HT-29 (cell line): ENCODE results near the genes LRRC40 and MSH4.

DNA sequence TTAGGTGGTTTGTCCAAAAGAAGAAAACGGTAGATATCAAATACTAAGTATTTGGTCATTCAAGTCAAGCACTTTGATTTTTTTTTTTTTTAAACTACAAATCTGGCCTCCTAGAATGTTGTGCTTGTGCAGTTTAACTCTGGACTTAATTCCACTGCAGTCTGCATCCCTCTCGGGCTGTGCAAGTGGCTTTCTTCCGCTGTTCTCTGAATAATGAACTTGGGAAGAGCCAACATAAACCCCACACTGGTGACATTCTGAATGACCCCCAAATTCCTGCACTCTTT, 39.9 kb downstream of the GNG12 start:
- RAMPAGE, long total RNA: no peak

DNA sequence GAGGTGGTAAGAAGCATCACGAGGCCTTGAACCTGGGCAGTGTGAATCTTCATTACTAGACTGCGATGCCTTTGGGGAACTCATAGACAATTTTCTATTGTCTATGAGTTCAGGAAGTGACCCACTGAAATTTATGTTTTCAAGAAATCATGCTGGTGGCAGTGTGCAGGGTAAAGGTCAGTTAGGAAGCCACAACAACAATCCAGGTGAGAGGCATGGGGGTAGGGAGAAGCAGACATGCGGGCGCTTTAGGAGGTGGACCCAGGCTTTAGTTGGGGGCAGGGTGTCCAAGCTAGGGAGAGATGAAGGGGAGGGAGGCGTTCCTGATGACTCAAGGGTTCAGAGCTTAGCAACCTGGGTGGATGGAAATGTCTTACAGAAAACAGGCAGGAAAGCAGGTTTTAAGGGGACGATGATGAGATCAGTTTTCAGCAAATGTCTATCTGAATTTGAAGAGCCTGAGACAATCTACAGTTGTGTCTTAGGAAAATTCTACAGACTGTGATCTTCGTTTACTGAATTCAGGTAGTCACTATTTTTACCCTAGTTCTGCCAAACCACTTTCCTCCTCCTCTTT, 14.3 kb downstream of the GNG12 start:
- RAMPAGE, long total RNA: no peak

DNA sequence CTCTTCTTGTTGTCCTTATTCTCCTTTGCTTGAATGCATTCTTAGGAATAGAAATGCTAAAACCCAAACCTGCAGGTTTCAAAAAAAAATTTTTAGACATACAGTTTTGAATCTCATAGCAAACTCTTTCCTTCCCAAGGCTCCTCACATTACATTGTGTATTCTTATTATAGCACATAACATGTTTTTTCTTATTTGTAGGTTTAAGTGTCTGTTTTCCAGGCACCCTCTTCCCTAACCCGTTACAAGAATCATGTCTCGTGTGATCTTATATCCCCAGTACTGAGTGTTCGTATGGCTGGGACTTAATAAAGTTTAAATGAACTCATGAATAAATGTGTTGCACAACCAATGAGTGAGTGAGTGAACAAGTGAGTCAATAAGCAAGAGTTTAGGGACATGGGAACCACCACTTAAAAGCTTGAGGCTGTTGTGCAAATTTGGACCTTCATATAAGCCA, 41.0 kb downstream of the WLS start:
- RAMPAGE, long total RNA: no peak

- RAMPAGE, long total RNA: no peak
These were observed 304.4 kb upstream of the DEPDC1 start for GRCh38 chr1:68801311-68801741.

GRCh38 chr1:70205127-70206357, at the start of gene LRRC40:
Gene LRRC40 (minus strand): TSS chr1:70205579.
- RAMPAGE, long total RNA: start-site peak on the minus strand at chr1:70205558-70205565, 49 and 51 reads in 2 replicates

DNA sequence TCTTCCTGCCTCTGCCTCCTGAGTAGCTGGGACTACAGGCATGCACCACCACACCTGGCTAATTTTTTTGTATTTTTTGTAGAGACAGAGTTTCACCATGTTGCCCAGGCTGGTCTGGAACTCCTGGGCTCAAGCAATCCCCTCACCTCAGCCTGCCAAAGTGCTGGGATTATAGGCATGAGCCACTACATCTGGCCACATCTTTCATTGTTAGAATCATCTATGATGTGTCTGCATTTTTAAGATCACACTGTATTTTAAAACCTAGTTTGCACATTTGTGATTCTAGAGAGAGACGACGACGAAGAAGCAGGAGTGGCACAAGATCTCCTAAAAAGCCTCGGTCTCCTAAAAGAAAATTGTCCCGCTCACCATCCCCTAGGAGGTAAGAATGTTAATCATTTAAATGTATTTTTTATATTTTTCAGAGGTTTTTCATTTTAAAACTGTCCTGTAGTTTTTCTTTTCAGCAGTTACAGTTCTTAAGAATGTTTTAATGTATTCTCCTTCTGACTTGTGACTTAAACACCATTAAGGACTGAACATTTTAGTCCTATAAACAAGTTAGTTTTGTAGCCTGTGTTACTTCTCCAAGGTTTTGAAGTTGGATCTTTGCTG, 28.6 kb downstream of the SRSF11 start:
- RAMPAGE, long total RNA: no peak

DNA sequence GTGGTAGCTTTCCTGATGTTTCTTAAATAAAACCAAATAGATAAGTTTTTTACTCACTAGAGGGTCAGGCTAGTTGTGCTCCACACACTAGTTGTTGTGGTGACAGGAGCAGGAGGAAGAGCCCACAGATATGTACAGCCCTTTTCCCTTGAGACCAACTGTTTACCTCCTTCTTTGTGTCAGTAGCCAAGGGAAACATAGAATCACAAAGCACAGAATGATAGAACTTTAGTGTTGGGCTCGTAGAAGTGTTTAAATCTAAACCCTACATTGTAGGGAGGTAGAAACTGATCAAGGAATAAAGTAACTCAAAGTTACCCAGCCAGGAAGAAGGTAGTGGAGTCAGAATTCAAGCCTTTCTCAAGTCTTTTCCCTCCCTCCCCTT, 309.1 kb downstream of the CTH start:
- RAMPAGE, long total RNA: no peak

- RAMPAGE, long total RNA: no peak
These were observed 13.4 kb downstream of the ZRANB2 start for GRCh38 chr1:71067254-71068003.

DNA sequence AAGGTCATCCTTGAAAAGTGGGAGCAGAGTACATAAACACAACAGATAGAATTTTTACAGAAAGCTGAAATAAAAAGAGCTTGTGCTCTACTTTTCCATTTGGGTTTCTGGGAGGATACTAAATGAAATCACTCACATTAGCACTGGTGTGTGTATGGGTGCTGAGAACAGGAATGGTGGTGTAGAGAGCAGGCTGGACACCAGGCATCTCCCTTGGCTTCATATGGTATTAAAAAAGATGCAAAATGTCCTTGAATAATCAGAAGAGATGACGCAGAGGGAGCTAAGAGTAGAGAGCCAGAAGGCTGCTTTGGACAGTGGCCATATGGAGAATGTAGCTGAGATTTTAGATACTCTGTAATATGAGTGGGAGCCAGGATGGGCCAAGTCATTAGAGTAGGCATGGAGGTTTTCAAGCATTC, 112.3 kb upstream of the ZRANB2 start:
- RAMPAGE, long total RNA: no peak

GRCh38 chr1:71404396-71405132, 323.7 kb upstream of the ZRANB2 start:
- RAMPAGE, long total RNA: no peak

- RAMPAGE, long total RNA: no peak
These were observed 2.4 kb upstream of the NEGR1 start for GRCh38 chr1:72284362-72285582.

DNA sequence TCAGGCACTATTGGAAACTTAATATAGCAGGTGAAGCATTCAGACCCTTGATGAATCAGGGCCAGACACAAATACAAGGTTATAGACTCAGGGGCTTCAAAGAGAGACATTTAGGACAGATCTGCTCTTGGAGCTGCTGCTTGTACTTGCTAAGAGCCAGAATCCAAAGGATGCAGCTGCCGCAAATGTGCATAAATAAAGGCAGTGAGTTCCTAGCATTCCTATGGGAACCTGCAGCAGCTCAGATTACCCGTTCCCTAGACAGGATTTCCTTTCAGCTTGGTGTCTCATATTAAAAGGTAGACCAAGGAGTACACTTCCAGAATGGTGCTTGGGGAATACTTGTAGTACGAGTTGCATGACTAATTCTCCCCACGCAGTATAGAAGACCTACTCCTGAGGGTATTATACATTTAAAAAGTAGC, 9.7 kb upstream of the LRRC53 start:
- RAMPAGE, long total RNA: no peak

DNA sequence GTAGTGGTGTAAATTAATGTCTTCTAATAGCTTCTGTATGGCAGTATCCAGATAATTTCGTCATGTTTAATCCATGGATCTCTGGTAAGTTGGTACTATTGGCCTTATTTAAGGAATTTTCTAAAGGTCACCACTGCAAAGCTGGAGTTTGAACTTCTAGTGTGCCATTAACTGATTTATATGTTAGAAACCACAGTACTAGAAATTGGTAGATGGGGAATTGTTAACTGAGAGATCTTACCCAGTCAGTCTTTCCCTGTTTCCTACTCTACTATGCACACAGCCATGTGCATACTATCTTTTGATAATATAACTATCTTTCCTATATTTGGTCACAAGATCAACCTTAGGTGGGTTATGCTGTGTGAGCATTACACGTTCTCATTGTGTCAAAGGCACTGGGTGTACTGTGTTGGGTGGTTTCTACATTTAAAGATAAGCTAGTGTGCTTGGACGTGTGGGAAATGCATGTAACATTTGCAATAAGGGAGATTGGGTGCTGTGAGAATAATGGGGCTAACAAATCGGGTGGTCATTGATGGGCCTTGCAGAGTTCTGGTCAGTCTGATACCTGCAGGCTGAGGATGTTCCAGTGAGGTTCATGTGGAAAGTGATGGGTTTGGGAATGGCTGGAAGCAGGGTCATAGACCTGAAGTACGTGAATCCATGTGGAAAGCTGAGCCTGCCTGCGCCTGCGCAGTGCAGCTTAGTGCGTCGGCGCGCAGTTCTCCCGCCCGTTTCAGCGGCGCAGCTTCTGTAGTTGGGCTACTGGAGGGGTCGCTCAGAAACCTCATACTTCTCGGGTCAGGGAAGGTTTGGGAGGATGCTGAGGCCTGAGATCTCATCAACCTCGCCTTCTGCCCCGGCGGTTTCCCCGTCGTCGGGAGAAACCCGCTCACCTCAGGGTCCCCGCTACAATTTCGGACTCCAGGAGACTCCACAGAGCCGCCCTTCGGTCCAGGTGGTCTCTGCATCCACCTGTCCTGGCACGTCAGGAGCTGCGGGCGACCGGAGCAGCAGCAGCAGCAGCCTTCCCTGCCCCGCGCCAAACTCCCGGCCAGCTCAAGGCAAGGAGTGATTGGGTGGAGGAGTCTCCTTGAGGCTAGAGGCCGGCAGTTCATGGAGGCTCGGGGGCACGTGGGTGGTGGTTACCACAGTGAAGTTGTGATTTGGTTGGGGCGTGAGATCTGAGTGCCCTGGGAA, at the start of gene MSH4:
Gene MSH4, plus strand, starts transcription at position 720 of the 1,203 bp plus-strand sequence.
- RAMPAGE, long total RNA: no peak

- RAMPAGE, long total RNA: no peak
These were observed 3.4 kb downstream of the ASB17 start for GRCh38 chr1:75928842-75929114.

- RAMPAGE, long total RNA: no peak
These were observed 179.8 kb downstream of the ST6GALNAC3 start for GRCh38 chr1:76254377-76254812.

DNA sequence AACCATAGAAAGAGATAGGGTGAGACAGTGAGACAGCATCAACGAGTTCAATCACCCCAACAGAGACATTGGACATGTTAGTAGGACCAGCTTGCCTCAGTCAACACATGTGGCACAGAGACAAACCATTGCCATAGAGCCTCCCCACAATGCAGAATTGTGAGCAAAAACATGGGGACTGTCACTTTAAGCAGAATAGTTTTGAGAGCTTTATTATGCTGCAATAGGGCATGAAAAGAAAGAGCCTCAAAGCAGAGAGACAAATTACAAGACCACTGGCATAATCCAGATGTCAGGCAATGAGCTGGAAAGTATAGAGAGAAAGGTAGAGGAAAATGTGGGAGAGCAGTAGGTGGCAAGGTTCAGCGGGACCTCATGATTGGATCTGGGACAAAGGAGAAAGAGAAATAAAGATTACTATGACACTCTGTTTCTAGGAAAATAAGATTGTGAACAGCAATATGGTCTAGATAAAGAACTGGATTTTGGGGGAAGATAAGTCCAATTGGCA, 393.2 kb upstream of the ST6GALNAC5 start:
- RAMPAGE, long total RNA: no peak

GRCh38 chr1:76899199-76899807, 32.0 kb downstream of the ST6GALNAC5 start:
- RAMPAGE, long total RNA: no peak

DNA sequence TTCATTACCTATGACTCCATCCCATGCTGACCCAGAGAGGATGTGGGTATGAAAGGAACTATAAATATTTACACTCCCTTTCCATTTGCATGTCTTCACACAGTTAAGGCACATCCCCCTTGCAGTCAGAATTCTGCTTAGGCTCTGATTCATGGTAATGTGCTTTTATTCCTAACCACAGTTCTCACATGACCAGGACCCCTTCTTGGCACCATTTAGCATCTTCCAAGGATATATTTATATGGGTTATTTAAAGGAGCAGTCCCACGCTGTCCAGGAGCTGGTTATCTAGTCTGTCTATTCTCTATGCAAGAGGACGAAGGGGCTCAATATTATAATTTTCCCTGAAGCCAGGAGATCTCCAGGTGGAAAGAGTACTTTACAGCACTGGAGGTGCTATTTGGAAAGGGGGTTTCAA, 89.2 kb downstream of the AK5 start:
- RAMPAGE, long total RNA: no peak

DNA sequence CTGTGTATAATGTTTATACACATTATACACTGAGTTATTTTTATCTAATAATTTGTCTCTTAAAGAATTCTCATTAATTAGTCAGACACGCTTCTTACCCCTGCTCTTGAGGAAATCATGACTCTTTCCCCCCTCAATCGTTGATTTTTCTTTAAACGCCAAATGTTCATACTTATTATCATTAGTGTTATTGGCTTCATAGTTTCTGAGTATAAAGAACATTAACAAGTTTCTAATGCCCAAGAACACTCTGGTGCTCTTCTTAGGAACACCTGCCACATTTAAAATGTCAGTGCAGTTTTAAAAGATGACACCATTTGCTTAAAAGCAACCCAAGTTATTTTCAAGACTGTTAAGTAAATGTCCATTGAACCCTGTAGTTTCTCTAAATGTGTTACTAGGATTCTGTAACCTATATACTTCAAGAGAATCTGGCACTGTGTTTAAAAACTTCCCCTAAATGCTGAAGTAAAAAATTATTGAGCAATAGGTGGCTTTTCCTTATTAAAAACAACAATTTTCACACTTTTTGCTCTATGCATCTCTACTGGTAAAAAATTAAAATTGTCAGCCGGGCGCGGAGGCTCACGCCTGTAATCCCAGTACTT, 66.3 kb downstream of the ZZZ3 start:
- RAMPAGE, long total RNA: no peak

GRCh38 chr1:77847563-77848569, 40.6 kb upstream of the NEXN start:
- RAMPAGE, long total RNA: no peak